Parietal lobe (tissue), 2 donors: ENCODE measurements around a stretch of chr16.

DNA sequence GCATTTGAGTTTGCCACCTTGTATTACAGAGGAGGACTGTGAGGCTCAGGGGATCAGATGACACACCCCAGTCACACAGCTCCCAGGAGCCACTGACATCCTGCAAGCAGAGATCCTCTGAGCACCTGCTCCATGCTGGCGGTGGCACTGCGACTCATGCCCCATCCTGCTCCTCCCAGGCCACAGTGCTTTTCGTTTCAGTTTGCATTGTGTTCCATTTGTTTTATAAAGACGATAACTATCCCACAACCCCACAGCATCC is 28.1 kb downstream of the BCO1 start:
- RAMPAGE, long total RNA = no peak

GRCh38 chr16:81315505-81316174 is 878 bp downstream of the GAN start:
- RAMPAGE, long total RNA = no peak

DNA sequence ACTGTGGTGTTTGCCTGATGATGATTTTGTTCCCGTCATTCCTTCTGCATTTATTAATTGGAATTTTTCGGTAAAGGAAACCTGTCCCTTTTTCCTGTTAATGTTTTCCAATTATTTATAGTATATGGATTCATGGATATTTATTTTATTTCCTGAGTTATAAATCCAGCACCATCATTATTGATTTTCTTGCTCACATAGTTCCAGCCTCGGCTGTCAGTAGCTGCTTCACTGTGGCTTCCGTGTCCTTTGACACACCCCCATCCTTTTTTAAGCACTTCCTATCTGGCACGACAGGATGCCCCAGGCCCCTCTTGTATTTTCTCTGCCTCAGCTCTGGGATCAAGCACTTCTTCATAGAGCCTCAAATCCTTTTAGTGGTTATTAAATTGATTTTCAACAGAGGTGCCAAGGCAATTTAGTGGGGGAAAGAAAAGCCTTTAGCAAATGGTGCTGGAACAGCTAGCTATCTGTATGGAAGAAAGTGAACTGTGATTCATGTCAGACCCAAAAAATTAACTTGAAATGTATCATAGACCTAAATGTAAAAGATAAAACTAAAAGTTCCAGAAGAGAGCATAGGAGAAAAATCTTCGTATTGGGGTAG is 59.8 kb downstream of the GAN start:
- RAMPAGE, long total RNA = no peak

DNA sequence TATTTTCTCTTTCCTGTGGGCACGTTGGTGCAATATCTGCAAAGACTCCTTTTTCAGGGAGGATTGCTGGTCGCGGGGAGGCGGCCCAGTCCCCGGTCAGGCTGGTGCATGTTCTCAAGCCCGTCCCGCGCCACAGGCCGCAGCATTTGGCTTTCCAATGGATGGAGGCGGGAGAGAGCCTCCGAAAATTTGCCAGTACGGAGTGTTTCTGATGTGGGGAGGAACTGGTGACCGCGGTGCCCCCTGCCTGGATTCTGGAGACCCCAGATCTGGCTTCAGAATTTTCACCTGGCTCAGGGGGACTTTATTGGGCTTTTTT is 2.3 kb downstream of the CMIP start:
- RAMPAGE, long total RNA = no peak

GRCh38 chr16:81455720-81456562 is 11.3 kb downstream of the CMIP start:
- RAMPAGE, long total RNA = no peak

- RAMPAGE, long total RNA = no peak
Observed at GRCh38 chr16:81462383-81462953, 17.9 kb downstream of the CMIP start.

DNA sequence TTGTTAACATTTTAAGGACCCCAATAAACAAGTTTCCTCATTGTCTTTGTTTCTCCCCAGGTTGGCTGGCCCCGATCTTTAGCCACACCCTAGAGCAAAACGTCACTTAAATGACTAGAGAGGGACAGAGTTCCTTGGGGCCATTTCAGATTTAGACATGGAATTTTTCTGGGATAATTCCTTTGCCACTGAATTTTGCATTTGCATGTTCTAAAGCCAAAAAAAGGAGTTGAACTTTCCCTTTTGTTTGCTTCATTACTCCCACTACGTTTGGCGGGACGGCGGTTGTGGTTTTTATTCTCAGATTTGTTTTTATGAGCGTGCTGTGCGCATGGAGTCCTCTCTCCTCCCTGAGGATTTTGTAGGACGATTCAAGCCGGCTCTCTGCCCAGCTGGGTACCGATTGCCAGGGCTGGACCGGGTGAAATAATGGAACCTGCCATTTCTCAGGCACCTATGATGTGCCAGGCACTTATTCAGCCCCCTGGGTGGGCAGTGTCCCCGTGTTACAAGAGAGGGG is 18.6 kb downstream of the CMIP start:
- RAMPAGE, long total RNA = no peak

GRCh38 chr16:81473436-81474087 is 29.0 kb downstream of the CMIP start:
- RAMPAGE, long total RNA = no peak

DNA sequence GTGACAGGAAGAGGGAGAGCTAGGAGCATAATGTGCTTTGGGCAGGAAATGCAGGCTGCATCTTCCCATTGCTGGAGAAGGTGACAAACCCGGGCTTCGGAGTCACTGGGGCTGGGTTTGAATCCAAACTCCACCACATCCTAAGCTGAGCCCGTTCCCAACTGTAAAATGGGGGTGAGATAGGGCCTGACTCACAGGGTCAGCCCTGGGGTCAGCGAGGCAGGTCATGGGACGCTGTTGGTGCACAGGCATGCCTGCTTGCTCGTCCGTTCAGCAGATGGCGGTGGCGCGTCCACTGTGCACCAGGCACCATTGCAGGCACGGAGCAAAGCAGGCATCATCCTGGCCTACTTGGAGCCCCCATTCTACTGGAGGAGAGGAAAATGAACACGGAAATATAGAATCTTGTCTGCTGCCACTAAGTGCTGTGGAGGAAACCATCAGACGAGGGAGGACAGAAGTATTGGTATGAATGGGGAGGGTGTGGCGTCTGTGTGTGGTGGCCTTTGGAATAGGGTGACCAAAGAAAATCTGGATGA is 38.1 kb downstream of the CMIP start:
- RAMPAGE, long total RNA = no peak

DNA sequence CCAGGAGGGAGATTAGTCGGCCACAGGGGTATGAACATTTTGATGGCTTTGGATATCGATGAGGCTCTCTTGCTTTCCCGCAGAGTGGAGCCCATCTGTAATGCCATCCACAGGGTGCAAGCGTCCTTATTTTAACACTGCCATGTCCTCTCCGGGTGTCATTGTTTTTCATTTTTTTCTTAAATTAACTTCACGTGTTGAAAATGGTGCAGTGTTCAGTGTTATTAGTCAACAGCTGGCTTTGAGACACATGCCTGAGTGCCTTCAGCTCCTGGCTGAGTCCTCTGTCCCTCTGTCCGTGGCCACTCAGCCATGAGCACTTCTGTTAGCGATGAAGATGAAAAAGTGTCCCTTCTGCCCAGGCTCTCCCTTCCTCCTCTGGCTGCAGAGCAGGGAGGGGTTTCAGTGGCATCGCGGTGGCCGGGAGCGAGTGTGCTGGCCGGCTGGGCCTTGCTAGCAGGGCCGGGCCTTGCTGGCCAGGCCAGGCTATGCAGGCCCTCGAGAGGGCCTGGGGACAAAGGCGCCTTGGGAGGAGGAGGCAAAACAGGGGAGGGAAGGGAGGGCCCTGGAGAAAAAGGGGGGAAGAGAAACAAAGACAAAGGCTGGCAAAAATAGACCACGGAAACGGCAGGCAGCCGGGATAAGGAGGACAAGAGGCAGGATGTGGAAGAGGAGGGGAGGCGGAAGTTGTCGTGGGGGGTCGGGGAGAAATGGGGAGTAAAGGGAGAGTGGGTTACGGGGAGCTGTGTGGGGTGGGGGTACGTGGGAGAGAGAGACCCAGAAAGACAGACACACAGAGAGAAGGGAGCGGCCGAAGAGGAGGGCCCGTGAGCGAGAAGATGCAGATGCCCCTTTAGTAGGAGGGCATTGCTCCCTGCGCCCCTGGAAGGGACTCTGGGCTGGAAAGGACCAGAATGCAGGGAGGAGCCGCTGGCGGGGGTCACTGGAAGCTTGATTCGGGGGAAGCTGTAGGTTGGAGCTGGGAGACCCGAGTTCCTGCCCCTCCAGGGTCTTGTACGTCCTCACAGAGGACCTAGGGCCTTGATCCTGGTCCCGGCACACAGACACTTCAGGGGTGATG is 47.9 kb downstream of the CMIP start:
- RAMPAGE, long total RNA = no peak

DNA sequence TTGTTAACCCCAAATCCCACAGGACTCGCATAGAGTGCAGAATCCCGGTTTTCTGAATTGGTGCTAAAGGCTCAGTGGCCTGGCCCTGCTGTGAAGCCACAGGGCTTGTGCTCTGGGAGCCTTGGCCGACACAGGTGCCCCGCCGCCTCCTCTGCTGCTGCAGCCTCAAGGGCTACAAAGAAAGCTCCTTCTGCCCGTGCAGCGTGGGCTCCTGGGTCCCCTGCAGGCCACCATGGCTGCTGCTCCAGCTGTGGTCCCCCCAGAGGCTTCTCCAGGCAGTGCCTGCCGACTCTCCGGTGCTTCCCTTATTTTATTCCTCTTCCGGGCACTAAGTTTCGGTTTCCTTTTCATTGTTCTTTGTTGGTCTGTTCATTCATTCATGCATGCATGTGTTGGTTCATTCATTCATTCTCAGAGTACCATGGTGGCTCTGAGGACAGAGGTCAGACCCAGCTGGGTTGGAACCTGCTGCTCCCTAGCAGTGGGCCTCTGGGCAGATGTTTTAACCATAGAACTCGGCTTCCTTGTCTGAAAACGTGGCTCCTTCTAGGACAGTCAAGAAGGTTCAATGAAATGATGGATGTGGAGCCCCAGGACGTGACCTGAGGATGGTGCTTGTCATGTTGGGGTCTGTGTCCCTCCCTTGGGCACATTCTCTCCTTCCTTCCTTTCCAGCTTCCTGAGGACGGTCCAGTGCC is 53.2 kb downstream of the CMIP start:
- RAMPAGE, long total RNA = no peak

GRCh38 chr16:81530208-81530727 is 85.7 kb downstream of the CMIP start:
- RAMPAGE, long total RNA = no peak

GRCh38 chr16:81608870-81609261 is 164.3 kb downstream of the CMIP start:
- RAMPAGE, long total RNA = no peak

DNA sequence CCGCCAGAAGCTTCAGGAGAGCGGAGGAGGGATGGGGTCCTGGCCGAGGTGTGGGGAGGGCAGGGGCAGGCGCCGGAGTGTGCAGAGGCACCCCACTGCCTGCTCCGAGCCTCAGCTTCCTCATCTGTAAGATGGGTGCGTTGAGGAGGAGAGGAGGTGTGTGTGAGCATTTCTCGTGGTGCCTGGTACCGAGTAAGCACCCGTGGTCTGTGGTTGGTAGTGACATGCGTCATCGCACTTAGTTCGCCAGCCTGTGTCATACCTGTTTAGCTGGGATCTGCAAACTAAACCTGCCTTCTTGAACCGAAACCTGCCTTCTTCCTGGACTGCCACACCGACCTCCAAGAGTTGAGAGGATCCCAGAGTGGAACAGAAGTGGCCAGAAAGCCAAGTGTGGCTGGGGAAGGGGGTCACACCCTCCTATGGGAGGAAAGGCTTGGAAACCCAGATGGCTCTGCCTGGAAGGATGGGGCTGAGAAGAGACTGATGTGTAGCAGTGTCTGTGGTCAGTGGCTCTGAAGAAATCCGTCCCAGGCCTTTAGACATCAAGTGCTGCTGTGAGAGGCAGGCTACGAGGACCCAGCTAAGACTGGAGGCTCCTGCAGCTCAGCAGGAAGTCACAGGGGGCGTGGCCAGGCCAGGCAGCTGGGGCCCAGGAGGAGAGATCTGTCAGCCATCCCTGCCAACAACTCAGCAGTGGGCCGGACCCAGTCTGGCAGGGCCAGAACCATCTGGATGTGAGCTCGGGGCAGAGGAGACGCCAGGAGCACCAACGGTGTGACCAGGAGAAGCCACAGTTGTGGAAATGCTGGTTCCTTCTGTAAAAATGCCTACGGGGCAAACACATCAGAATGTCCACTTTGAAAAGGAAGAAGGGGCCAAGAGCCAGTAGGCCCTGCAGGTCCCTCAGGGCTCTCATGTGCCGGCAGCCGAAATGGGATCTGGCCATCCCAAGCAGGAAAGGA is 162.5 kb upstream of the PLCG2 start:
- RAMPAGE, long total RNA = no peak

DNA sequence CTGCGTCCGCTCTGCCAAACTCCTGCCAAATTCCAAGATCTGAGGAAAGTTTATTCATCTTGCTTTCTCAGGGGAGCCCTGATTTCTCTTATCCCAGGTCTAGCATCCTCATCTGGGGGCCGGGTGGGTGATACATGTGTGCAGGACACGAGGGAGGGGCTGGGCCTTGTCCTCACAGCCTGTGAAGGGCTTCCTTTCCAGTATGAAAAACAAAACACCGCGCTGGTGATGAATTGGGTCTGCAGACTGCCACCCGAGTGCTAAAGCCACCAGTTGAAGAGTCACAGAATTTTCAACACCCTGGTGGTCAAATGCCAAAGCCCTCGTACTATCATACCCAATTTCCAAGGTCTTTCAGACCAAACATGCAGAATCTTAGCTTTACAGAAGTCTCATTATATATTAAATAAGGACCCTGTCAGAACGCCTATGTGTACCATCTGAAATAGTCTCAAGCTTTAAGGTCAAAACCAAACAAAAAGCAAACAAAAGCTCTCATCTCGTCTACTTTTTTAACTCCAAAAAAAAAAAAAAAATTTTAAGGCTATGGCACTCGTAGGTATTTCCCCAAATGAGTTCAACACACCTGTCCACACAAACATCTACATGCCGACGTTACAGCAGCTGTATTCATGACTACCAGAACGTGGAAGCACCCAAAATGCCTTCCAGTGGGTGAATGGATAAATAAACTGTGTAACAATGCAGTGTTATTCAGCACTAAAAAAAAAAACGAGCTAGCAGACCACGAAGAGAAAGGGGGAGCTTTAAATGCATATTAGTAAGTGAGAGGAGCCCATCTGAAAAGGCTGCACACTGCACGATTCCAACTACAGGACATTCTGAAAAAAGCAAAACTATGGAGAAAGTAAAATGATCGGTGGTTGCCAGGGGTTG is 116.3 kb upstream of the PLCG2 start:
- RAMPAGE, long total RNA = no peak

GRCh38 chr16:81679954-81680821 is 98.9 kb upstream of the PLCG2 start:
- RAMPAGE, long total RNA = no peak

DNA sequence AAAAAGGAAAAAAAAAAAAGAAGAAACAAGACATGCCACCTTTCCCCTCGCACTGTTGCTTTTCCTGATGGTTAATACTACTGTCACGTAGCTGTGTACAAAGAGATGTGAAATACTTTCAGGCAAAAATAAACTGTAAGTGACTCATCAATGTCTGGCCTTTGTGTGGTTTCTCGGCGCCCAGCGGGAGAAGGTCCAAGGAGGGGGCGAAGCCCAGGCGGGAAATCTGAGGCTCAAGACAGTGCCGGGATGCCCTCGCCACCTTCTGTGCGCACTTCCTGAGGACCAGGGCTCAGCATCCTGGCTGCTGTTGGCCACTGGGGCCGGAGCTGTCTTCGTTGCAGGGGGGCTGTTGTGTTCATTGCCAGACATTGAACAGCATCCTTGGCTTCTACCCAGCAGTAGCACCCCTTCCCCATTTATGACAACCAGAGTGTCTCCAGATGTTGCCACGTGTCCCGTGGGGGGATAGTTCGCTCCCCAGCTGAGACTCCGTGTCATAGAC is 67.4 kb upstream of the PLCG2 start:
- RAMPAGE, long total RNA = no peak

DNA sequence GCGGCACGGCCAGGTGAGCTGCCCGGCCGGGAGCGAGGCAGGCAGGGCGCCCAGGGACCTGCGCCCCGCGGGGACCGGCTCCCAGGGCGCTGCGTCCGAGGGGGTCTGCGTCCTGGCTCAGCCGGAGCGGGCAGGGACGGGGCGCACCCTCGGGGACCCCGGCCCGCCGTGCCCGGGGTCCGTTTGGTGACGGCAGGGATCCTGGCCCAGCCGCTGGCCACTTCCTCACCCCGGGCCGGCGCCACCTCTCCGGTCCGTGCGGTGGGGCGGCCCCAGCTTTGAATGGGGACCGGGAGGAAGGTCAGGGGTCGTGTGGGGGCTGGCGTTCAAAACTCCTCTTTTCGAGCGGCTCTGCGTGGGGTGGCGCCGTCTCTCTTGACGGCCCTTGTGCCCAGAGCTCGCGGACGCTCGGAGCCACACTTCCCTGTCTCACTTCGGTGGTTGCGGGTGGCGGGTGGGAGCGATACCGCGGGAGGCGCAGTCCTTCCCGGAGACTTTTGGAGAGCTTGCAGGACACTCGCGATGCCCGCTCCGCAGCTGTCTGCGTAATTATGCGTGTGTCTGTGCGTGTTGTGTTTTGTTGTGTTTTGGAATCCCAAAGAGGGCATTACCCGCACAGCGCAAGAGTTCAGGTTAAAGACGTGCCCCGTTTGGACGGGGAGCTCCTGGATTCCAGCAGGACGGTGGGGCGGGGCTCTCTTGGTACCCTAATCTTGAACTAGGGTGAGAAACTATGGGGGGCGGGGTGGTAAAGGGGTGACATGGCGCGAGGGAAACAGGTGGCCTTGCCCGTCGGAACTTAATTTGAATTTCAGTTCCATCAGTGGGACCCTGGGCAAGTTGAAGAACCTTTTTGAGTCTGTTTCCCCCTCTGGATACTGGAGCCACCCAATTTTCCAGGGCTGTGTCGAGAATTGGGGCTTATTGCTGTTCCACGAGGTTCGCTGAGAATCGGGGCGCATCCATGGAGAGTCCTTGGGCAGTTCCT is 615 bp downstream of the PLCG2 start:
- RAMPAGE, long total RNA = no peak

- RAMPAGE, long total RNA = no peak
Observed at GRCh38 chr16:81797370-81797861, 18.3 kb downstream of the PLCG2 start.

GRCh38 chr16:81926021-81926466 is 85.2 kb downstream of the SDR42E1 start:
- RAMPAGE, long total RNA = no peak